HepG2 (cell line): ENCODE results near the genes SEZ6L and TPST2.

GRCh38 chr22:24630771-24631478 is 27.9 kb downstream of the GGT1 start:
- RRBS, 2 experiments: no CpG with 5 or more reads among the region's 8 CpGs
CAGE:
- cytosol, long polyA minus RNA: no peak
- cytosol, long polyA plus RNA: no peak
- long polyA plus RNA: no peak
- nucleus, long polyA minus RNA: no peak
- nucleus, long polyA plus RNA: no peak

DNA sequence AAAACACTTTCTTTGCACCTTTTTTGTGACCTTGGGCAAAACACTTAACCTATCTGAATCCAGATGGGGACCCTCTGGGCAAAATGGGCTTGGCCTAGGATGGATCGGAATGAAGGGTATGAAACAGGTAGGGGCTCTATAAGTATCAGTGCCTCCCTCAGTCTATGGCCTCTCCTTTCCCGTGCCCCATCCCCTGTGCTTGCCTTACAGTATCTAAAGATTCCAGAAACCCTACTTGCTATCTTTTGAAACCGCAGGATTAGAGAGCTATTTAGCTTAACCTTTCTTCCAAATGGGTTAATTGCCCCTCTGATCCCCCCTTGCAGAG is 1.3 kb downstream of the KIAA1671 start:
- RRBS, 2 experiments: no CpG with 5 or more reads among the region's 3 CpGs
CAGE:
- cytosol, long polyA minus RNA: no peak
- cytosol, long polyA plus RNA: no peak
- long polyA plus RNA: no peak
- nucleus, long polyA minus RNA: no peak
- nucleus, long polyA plus RNA: no peak

- RRBS, 2 experiments: no CpG with 5 or more reads among the region's 22 CpGs
CAGE:
- cytosol, long polyA minus RNA: no peak
- cytosol, long polyA plus RNA: no peak
- long polyA plus RNA: no peak
- nucleus, long polyA minus RNA: no peak
- nucleus, long polyA plus RNA: no peak
Measured at GRCh38 chr22:24975941-24976921, 23.7 kb downstream of the KIAA1671 start.

DNA sequence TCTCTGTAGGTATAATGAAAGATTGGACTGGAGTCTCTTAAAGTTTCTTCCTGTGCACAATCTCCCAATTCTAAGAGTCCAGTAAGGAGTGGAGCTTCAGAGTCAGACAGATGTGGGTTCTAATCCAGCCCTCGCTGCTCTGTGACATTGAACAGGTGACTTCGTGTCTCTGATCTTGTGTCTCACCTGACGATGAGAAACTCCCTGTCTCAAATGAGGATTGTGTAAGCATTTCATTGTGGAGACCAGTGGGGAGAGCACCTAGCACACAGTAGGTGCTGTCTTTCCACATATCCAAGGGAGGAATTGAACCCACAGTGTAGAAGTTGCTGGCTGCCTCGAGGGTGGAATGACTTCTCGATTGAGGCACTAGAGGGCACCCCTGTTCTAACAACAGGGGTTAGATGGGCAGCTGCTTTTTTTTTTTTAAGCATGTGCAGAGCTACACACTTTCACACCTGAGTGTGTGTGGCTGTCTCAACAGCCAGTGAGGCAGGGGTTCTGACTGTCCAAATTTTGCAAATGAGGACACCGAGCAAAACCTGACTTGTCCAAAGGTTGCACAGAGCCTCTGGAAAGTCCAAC is 118.4 kb upstream of the CRYBB3 start:
- RRBS, 2 experiments: no CpG with 5 or more reads among the region's 6 CpGs
CAGE:
- cytosol, long polyA minus RNA: no peak
- cytosol, long polyA plus RNA: no peak
- long polyA plus RNA: no peak
- nucleus, long polyA minus RNA: no peak
- nucleus, long polyA plus RNA: no peak

- RRBS, 2 experiments: no CpG with 5 or more reads among the region's 11 CpGs
CAGE:
- cytosol, long polyA minus RNA: no peak
- cytosol, long polyA plus RNA: no peak
- long polyA plus RNA: no peak
- nucleus, long polyA minus RNA: no peak
- nucleus, long polyA plus RNA: no peak
Measured at GRCh38 chr22:25114827-25115574, 84.7 kb upstream of the CRYBB3 start.

GRCh38 chr22:25148372-25148960 is 51.2 kb upstream of the CRYBB3 start:
- RRBS, 2 experiments: no CpG with 5 or more reads among the region's 6 CpGs
CAGE:
- cytosol, long polyA minus RNA: no peak
- cytosol, long polyA plus RNA: no peak
- long polyA plus RNA: no peak
- nucleus, long polyA minus RNA: start-site peak on the plus strand at chr22:25148851-25148857, 5 reads
- nucleus, long polyA plus RNA: no peak

DNA sequence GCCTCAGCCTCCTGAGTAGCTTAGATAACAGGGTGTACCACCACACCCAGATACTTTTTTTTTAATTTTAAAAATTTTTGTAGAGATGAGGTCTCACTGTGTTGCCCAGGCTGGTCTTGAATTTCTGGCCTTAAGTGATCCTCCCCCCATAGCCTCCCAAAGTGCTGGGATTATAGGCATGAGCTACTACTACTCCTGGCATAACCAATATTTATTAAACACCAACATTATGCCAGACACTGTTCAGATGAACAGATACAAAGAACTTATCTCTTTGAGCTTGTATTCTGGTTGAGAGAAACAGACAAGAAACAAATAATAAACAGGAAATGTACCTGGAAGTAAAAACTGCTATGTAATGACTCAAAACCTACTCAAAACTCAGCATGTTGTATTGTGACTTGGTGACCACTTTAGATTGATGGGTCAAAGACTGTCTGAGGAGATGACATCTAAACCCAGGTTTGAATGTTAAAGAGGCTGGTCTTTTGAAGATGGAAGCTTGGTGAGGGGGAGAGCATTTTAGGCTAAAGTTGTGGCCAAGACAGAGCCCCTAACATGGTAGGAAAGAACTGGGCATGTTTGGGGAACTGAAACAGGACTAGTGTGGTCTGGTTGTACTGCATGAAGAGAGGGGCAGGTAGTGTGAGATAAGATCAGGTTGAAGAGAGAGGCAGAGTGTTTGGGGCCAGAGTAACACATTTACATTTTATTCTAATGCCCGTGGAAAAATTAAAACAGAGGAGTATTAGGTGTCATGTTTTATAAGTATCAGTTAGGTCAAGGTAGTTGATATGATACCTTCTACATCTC is 85.4 kb upstream of the MYO18B start:
- RRBS, 2 experiments: no CpG with 5 or more reads among the region's 1 CpG
CAGE:
- cytosol, long polyA minus RNA: no peak
- cytosol, long polyA plus RNA: no peak
- long polyA plus RNA: no peak
- nucleus, long polyA minus RNA: no peak
- nucleus, long polyA plus RNA: no peak

DNA sequence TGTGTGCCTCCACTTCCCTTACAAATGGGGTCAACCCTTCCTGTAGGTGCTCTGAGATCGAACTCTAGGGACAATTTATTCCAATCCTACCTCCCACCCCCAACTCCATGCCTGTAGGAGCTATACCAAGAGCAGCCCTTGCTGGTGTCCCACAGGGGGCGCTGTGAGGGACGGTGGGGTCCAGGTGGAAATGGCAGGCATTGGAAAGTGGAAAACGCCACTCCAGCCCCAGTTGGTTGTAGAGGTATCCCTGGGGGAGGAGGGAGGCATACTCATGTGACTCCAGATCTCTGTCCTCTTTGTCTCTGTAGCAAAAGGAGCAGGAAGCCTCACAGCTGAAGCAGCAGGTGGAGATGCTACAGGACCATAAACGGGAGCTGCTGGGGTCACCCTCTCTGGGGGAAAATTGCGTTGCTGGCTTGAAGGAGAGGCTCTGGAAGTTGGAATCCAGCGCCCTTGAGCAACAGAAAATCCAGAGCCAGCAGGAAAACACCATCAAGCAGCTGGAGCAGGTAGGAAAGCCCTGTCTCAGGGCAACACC is 161.4 kb downstream of the MYO18B start:
- RRBS, 2 experiments: no CpG with 5 or more reads among the region's 7 CpGs
CAGE:
- cytosol, long polyA minus RNA: no peak
- cytosol, long polyA plus RNA: no peak
- long polyA plus RNA: no peak
- nucleus, long polyA minus RNA: no peak
- nucleus, long polyA plus RNA: no peak

DNA sequence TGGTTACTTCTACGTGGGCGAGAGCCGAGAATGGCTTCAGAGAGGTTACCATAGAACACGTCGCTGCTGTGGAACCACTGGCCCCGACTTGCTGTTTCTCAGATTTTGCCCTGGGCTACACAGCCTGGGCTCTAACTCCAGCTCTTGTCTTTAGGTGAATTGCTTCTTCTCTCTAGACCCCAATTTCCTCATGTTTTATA is 80.6 kb upstream of the SEZ6L start:
- RRBS, 2 experiments: no CpG with 5 or more reads among the region's 6 CpGs
CAGE:
- cytosol, long polyA minus RNA: no peak
- cytosol, long polyA plus RNA: no peak
- long polyA plus RNA: no peak
- nucleus, long polyA minus RNA: no peak
- nucleus, long polyA plus RNA: no peak

DNA sequence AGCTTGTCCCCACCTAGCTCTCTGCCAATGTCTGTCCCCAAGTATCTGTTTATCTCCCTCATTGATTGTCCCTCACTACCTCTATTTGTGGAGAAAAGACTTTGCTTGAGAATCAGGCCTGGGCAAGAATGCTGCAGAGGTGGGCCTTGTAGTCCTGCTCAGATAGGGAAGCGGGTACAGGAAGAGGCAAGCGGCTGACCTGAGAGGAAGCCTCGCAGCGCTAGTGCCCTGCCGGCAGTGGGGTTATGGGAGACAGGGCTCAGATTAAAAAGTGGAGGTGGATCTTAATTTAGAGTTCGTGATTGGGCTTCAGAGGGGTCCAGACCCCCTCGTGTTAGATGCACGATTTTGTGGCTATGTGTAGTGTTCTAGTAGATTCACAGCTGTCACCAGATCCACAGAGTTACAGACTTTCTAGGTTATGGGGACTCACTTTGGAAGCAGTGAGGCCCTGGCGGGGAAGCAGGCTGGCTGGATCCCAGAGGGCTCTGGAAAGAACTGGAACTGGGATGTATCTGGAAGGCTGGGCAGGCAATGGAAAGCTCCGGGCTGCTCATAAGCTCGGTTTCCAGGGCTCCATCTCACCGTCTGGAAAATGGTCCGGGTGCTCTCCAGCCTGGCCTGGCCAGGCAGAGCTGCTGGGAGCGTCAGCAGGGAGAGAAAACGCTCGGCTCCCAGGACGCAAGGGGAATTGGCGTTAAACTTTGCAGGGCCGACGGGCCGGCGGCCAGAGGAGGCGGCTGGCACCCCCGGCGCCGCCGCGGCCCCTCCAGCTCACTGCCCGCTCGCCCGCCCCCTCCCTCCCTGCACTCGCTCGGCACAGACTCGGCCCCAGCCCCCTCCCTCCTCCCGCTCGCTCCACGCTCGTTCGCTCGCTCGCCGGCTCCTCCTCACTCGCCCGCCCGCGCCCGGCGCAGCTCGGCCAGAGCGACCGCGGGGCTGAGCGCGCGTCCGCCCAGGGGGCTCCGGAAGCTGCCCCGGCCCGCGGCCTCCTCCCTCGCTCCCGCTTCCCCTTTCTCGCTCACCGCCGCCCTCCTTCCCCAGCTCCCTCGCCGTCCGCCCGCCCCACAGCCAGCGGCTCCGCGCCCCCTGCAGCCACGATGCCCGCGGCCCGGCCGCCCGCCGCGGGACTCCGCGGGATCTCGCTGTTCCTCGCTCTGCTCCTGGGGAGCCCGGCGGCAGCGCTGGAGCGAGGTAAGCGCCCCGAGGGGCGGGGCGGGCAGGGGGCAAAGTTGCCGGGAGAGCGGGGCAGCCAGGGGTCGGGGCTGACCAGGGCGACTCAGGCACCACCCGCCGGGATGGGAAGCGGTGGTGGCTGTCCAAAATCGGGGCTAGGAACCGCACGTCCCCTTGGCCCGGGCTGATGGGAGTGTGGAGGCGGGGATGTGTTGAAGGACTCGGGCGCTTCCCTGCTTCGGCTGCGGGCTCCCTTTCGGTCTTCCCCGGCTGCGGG is at the start of gene SEZ6L:
TSS of gene SEZ6L (plus strand) at position 893 of the 1,453 bp plus-strand sequence.
- RRBS, 2 experiments: 9 to 10% methylated on average over 46 to 49 of the region's 111 CpGs
CAGE:
- cytosol, long polyA minus RNA: no peak
- cytosol, long polyA plus RNA: no peak
- long polyA plus RNA: no peak
- nucleus, long polyA minus RNA: no peak
- nucleus, long polyA plus RNA: no peak

- RRBS, 2 experiments: no CpG with 5 or more reads among the region's 3 CpGs
CAGE:
- cytosol, long polyA minus RNA: no peak
- cytosol, long polyA plus RNA: no peak
- long polyA plus RNA: no peak
- nucleus, long polyA minus RNA: no peak
- nucleus, long polyA plus RNA: no peak
Measured at GRCh38 chr22:26527071-26527531, 14.8 kb upstream of the TFIP11 start.

DNA sequence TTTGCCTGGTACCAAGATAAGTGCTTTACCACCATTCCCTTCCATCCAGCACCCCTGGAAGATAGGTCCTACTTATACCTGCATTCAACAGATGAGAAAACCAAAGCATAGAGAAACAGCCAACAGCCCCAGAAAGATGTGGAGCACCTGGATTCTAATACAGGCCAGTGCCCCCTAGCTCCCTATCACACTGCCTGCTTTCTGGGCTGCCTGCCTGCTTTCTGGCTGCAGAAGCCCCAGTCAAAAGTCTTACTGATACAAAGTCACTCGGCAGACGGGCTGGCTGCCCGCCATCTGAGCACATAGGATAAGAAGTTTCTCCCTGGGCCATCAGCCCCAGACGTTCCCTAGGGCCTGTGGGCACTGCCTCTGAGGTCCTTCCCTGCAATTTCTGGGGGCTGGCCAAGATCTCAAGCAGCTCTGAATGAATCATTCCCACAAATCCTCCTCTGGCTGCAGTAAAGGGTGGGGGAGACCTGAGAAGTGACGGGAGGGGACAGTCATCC is 4.9 kb downstream of the TPST2 start:
- RRBS, 2 experiments: no CpG with 5 or more reads among the region's 5 CpGs
CAGE:
- cytosol, long polyA minus RNA: no peak
- cytosol, long polyA plus RNA: no peak
- long polyA plus RNA: no peak
- nucleus, long polyA minus RNA: no peak
- nucleus, long polyA plus RNA: no peak

- RRBS, 2 experiments: 1 to 2% methylated on average over 14 of the region's 47 CpGs
CAGE:
- cytosol, long polyA minus RNA: start-site peak on the minus strand at chr22:26590103-26590133, 14 reads
- cytosol, long polyA plus RNA: start-site peak on the minus strand at chr22:26590101-26590121, 242 and 332 reads in 2 replicates
- long polyA plus RNA: start-site peak on the minus strand at chr22:26590087-26590121, 102 and 311 reads in 2 replicates
- nucleus, long polyA minus RNA: no peak
- nucleus, long polyA plus RNA: start-site peak on the minus strand at chr22:26590104-26590121, 142 and 244 reads in 2 replicates
Measured at GRCh38 chr22:26590013-26590666, at the start of gene TPST2. TPST2 (minus strand) TSS chr22:26590132.

DNA sequence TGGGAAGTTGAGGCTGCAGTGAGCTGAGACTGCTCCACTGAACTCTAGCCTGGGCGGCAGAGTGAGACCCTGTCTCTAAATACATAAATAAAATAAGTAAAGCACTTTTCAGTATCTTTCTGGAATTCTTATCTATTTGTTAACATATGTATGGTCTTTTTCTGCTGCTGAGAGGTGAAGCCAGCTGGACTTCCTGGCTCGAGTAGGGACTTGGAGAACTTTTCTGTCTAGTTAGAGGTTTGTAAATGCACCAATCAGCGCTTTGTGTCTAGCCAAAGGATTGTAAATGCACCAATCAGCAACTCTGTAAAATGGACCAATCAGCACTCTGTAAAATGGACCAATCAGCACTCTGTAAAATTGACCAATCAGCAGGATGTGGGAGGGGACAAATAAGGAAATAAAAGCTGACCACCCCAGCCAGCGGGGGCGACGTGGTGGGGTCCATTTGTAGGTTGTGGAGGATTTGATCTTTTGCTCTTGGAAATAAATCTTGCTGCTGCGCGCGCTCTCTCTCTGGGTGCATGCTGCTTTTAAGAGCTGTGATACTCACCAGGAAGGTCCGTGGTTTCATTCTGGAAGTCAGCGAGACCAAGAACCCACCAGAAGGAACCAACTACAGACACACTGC is 238.5 kb downstream of the CRYBA4 start:
- RRBS, 2 experiments: no CpG with 5 or more reads among the region's 11 CpGs
CAGE:
- cytosol, long polyA minus RNA: no peak
- cytosol, long polyA plus RNA: no peak
- long polyA plus RNA: no peak
- nucleus, long polyA minus RNA: no peak
- nucleus, long polyA plus RNA: no peak

- RRBS, 2 experiments: no CpG with 5 or more reads among the region's 21 CpGs
CAGE:
- cytosol, long polyA minus RNA: no peak
- cytosol, long polyA plus RNA: no peak
- long polyA plus RNA: no peak
- nucleus, long polyA minus RNA: no peak
- nucleus, long polyA plus RNA: no peak
Measured at GRCh38 chr22:26892357-26893298, 270.9 kb downstream of the CRYBA4 start.

DNA sequence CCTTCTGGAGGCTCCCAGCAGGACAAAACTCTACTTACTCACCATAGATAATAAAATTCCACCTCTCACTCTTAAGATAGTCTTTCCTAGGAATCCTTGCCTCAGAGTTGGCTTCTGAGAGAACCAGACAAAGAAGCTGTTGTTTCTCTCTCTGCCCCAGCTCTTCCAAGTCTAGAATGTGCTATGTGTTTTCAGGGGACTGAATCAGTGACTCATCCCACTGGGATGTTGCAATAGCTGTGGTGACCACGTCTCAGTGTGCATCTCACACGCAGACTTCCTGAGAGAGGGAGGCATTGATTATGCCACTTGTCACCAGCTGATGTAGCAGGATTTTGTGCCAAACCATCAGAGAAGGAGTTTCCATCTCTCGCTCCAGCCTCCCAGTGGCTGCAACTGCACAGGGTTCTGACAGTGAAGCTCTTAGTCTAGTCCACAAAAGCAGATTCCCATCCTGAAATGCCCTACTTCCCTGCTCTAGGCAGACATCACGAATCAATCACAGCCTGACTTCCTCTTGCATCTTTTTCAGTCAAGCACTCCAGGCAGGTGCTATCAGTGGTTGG is 491.4 kb downstream of the CRYBA4 start:
- RRBS, 2 experiments: no CpG with 5 or more reads among the region's 4 CpGs
CAGE:
- cytosol, long polyA minus RNA: no peak
- cytosol, long polyA plus RNA: no peak
- long polyA plus RNA: no peak
- nucleus, long polyA minus RNA: no peak
- nucleus, long polyA plus RNA: no peak

DNA sequence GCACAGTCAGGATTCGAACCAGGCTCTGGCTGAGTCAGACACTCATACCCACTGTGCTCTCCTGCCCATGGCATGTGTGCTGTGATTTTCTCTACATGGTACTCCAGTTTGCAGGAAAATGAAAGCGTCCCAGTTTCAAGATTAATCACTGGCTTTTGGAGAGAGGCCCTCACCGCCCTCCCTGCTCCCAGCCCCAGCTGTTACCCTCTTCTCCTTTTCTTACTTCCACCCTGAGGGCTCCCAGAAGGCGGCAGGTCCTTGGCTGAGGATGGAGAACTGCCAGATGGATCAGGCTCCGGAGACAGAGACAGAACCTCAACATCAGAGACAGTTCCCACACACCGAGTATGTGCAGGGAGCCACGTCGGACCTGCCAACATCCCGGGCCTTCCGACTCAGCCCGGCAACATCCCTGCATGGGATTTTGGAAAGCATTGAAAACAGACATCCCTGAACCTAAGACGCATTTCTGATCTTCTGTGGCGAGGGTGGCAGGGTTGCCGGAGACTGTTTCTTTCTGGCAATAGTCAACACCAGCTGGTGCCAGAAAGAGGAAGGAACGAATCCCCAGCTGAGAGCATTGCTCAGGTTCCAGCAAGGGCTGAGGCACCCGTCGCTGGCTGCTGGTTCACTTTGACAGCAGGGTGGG is 502.6 kb downstream of the CRYBA4 start:
- RRBS, 2 experiments: 2 to 6% methylated on average over 7 of the region's 17 CpGs
CAGE:
- cytosol, long polyA minus RNA: no peak
- cytosol, long polyA plus RNA: no peak
- long polyA plus RNA: no peak
- nucleus, long polyA minus RNA: no peak
- nucleus, long polyA plus RNA: no peak

DNA sequence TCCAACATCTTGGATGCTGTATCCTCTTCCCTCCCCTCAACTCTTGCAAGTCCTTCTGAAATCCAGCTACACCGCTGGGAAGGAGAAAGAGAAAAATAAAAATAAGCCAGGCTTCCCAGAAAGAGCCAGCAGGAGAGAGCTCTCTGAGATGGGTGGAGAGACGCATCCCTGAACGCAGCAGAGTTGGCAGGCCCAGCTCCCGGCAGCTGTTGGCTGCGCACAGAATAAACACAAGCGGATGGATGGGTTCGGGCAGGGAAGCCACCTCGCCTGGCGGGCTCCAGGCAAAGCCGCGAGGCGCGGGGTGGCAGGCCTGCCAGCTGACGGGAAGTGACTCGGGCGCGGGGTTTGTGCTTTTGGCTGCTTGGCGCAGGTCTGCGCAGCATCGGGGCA is 573.3 kb downstream of the CRYBA4 start:
- RRBS, 2 experiments: no CpG with 5 or more reads among the region's 20 CpGs
CAGE:
- cytosol, long polyA minus RNA: no peak
- cytosol, long polyA plus RNA: no peak
- long polyA plus RNA: no peak
- nucleus, long polyA minus RNA: no peak
- nucleus, long polyA plus RNA: no peak

- RRBS, 2 experiments: no CpG with 5 or more reads among the region's 11 CpGs
CAGE:
- cytosol, long polyA minus RNA: no peak
- cytosol, long polyA plus RNA: no peak
- long polyA plus RNA: no peak
- nucleus, long polyA minus RNA: no peak
- nucleus, long polyA plus RNA: no peak
Measured at GRCh38 chr22:27214102-27214688, 587.4 kb downstream of the MN1 start.

GRCh38 chr22:27488258-27488462 is 313.4 kb downstream of the MN1 start:
- RRBS, 2 experiments: no CpG with 5 or more reads among the region's 10 CpGs
CAGE:
- cytosol, long polyA minus RNA: no peak
- cytosol, long polyA plus RNA: no peak
- long polyA plus RNA: no peak
- nucleus, long polyA minus RNA: no peak
- nucleus, long polyA plus RNA: no peak